Adrenal gland (tissue), 7 donors: Measurements from ENCODE around the gene RPL10L.

- PRO-cap, 3 experiments, result no peak in any of the 3 experiments
- RAMPAGE, long total RNA, 4 experiments, result no peak in any of the 4 experiments
- RRBS, result no CpG with 5 or more reads among the region's 34 CpGs
These were observed at the start of gene RPL10L for GRCh38 chr14:46651562-46652054. Gene RPL10L, minus strand, starts transcription at chr14:46651781.

DNA sequence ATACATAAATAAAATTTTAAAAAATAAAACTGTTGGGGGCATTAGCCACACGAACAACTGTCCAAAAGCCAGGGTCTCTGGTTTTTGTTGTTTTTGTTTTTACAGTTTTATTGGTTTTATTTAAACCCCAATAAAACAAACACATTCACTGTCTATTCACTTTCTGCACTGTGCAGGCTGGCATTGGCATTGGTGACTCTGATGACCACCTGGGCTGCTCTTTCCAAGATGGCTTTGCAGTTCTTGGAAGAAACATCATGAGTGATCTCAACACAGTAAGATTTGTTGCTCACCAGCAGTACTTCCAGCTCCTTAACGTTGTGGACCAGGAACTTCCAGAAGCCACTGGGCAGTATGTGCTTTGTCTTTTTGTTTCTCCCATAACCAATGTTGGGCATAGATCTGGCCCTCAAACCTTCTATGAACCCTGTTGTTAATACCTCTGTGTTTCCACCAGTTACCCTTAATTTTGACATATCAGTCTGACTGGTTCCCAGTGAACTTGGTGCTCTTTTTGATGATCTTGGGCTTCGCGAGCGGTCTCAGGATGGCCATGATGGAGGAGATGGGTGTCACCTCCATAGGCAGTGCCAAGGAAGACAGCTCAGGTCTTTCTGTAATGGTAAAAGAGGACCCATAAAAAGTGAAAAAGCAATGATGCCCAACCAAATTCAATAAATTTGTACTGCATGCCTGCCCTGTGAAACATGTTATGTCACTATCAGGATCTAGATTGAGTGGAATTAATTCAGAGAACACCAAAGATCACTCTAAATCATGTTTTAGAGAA, 8.7 kb downstream of the RPS29 start:
- PRO-cap, 3 experiments, result no peak in any of the 3 experiments
- RAMPAGE, long total RNA, 4 experiments, result no peak in any of the 4 experiments
- RRBS, result no CpG with 5 or more reads among the region's 5 CpGs

GRCh38 chr14:49622065-49623322, 1.9 kb downstream of the MGAT2 start:
- PRO-cap, 3 experiments, result peak in 1 of 3 experiments; most common plus-strand start chr14:49622286 (in 1); most common minus-strand start chr14:49622194 (in 1)
- RAMPAGE, long total RNA, 4 experiments, result start-site peak on the plus strand in 1 of 4 experiments, at chr14:49622595-49622870 at its widest, 28 reads per replicate
- RRBS, result no CpG with 5 or more reads among the region's 5 CpGs

GRCh38 chr14:49837796-49838358, 14.7 kb downstream of the NEMF start:
- PRO-cap, 3 experiments, result no peak in any of the 3 experiments
- RAMPAGE, long total RNA, 4 experiments, result no peak in any of the 4 experiments
- RRBS, result no CpG with 5 or more reads among the region's 4 CpGs

- PRO-cap, 3 experiments, result no peak in any of the 3 experiments
- RAMPAGE, long total RNA, 4 experiments, result no peak in any of the 4 experiments
- RRBS, result no CpG with 5 or more reads among the region's 10 CpGs
These were observed 53.6 kb downstream of the ARF6 start for GRCh38 chr14:49946312-49947134.

- PRO-cap, 3 experiments, result no peak in any of the 3 experiments
- RAMPAGE, long total RNA, 4 experiments, result no peak in any of the 4 experiments
- RRBS, result no CpG with 5 or more reads among the region's 7 CpGs
These were observed 92.8 kb downstream of the VCPKMT start for GRCh38 chr14:50023451-50024161.

GRCh38 chr14:50038441-50039507, 77.6 kb downstream of the VCPKMT start:
- PRO-cap, 3 experiments, result peak in 2 of 3 experiments; most common minus-strand start chr14:50038637 (in 2)
- RAMPAGE, long total RNA, 4 experiments, result no peak in any of the 4 experiments
- RRBS, result no CpG with 5 or more reads among the region's 8 CpGs

- PRO-cap, 3 experiments, result no peak in any of the 3 experiments
- RAMPAGE, long total RNA, 4 experiments, result no peak in any of the 4 experiments
- RRBS, result no CpG with 5 or more reads among the region's 1 CpG
These were observed 58.3 kb downstream of the VCPKMT start for GRCh38 chr14:50057943-50058631.

DNA sequence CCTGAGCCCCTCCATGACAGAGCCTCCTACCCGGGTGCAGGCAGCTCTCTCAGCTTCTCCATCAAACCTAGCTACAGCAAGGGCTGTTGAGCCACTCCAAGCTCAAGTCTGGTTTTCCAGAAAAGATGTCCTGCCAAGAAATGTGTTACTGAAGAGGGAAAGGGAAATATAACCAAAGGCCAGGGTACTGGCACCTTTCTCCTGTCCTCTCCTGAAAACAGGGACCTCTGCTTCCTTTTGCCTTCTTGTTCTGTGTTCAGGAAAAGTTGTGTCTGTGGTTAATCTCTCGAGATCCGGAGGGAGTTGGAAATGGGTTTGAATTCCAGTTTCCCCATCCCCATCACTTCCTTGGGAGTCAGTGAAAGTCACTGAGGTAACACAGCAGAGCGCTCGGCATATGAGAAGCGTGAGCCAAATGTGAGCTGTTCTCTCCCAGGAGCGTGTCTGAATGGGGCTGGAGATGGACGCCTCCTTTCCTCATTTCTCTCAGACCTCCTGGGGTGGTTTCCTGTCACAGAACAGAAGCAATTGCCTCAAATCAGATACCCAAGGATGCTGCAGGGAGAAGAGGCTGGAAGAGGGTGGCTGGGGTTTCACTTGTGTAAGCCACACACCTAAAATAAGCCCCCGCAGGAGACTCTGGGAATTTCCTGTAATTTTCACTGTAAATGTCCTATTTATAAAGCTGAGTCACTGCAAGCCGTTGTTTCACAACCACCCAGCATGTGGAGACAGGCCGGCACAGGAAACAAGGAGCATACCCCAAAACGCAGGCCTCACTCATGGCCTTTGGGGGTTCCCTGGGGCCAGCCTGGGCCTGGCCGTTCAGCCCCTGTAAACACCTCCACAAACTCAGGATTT, 55.6 kb downstream of the VCPKMT start:
- PRO-cap, 3 experiments, result peak in 2 of 3 experiments; most common plus-strand start position 711 of the sequence (in 1); most common minus-strand start position 446 of the sequence (in 1)
- RAMPAGE, long total RNA, 4 experiments, result no peak in any of the 4 experiments
- RRBS, result no CpG with 5 or more reads among the region's 13 CpGs

- PRO-cap, 3 experiments, result no peak in any of the 3 experiments
- RAMPAGE, long total RNA, 4 experiments, result no peak in any of the 4 experiments
- RRBS, result no CpG with 5 or more reads among the region's 8 CpGs
These were observed 20.6 kb downstream of the VCPKMT start for GRCh38 chr14:50095693-50096314.

DNA sequence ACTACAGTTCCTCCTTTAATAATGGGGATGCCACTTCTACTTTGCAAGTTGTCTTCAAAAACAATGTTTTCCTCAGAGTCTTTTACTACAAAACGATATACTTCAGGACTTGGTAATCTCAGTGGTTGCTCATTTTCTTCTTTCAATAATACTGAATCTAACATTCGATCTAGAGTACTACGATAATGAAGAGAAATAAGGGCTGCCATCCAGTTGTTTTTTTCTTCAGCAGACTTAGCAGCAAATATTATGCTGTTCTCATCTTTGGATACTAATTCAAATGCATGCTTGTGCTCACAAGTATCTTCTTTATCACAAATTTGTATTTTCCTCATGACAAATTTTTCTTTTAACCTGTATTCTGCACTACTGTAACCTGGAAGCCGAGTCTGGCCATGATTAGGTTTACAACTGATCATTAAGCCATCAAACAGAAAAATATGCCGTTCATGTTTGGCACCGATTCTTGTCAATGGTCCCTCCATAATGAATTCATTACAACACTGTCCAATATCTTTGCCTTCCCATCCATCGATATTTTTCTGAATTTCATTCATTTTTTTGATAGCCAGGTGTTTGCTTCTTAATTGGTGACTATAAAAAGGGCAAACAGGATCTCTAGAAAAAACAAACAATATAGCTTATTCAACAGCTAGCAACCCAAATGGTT, 43.2 kb upstream of the VCPKMT start:
- PRO-cap, 3 experiments, result no peak in any of the 3 experiments
- RAMPAGE, long total RNA, 4 experiments, result no peak in any of the 4 experiments
- RRBS, result no CpG with 5 or more reads among the region's 7 CpGs

DNA sequence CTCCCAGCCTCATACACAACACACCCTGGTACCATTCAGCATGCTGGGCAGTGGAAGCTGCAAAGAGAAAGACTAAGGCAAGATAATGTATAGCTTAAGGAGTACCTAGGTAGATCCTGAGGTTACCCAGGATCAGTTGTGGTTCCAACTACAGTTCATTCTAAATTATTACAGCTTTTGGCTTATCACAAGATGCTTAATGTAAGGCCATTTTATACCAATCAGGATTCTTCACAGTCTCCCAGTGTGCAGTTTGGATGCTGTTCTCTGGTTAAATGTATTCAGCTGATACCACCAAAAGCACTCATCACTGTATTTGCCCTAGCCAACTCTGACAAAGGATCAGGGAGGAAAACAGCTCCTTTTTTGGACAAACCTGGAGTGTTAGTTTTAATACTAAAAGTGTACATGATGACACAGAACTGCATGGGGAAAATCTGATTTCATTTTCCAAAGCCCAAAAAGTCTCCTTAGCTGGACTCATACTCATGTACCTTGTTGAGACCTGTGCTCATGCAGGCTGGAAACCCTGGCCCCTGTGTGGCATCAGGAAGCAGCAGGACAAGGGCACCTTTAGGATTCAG, 19.5 kb downstream of the DMAC2L start:
- PRO-cap, 3 experiments, result no peak in any of the 3 experiments
- RAMPAGE, long total RNA, 4 experiments, result no peak in any of the 4 experiments

DNA sequence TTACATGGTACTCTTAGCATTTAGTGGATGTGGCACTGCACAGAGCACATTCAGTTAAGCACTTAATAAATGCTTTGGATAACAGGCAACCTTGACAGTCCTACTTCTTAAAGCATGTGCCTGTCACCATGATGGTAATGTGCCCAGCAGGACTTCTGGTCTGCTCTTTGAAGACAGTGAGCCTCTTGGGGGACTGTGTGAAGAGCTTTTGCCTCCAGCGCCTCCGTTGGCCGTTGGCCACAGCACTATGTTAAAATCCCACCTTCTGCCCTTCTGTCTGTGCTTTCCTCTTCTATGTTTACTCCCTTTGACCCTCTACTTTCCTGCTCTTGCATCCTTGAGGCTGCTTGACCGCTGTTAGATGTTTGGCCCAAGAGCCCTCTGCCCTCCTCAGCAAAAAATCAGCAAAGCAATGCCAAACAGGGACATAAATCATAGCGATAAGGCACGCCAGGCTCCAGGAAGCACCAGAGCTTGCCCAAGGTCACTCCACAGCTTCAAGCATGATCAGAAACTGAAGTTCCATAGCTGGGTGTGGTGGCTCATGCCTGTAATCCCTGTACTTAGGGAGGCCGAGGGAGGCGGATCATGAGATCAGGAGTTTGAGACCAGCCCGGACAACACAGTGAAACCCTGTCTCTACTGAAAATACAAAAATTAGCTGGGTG, 8.3 kb downstream of the CDKL1 start:
- PRO-cap, 3 experiments, result peak in 1 of 3 experiments; most common plus-strand start position 527 of the sequence (in 1)
- RAMPAGE, long total RNA, 4 experiments, result no peak in any of the 4 experiments
- RRBS, result no CpG with 5 or more reads among the region's 9 CpGs

GRCh38 chr14:50417948-50418362, 21.3 kb upstream of the CDKL1 start:
- PRO-cap, 3 experiments, result no peak in any of the 3 experiments
- RAMPAGE, long total RNA, 4 experiments, result no peak in any of the 4 experiments
- RRBS, result no CpG with 5 or more reads among the region's 3 CpGs

DNA sequence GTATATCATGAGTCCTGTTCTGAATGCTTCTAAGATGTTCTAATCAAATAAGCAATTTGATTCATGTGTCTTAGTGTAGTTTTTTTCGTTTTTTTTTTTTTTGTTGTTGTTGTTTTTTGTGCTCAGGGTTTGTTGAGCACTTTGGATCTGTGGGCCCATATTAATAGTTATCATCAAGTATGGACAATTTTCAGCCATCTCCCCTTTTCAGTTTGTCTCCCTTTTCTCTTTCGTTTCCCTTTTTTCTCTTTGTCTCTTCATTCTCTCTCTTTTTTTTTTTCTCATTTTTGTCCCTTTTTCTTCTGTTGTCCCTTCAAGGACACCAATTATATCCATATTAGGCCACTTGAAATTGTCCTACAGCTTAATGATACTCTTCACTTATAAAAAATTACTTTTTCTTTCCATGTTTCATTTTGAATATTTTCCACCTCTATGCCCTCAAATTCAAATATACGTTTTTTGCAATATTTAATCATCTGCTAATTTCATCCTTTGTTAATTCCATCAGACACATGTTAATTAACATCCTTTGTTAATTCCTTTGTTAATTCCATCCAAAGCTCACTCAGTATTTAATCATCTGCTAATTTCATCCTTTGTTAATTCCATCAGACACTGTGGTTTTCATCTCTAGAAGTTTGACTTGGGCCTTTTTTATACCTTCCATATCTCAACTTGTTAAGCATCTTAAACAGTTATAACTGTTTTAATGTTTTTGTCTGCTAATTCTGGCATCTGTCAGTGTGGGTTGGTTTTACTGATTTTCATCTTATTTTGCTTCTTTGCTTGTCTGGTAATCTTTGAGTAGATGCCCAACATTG, 53.2 kb downstream of the MAP4K5 start:
- PRO-cap, 3 experiments, result no peak in any of the 3 experiments
- RAMPAGE, long total RNA, 4 experiments, result no peak in any of the 4 experiments
- RRBS, result no CpG with 5 or more reads among the region's 3 CpGs

- PRO-cap, 3 experiments, result no peak in any of the 3 experiments
- RAMPAGE, long total RNA, 4 experiments, result no peak in any of the 4 experiments
- RRBS, result no CpG with 5 or more reads among the region's 5 CpGs
These were observed 76.5 kb downstream of the NIN start for GRCh38 chr14:50754189-50755085.

GRCh38 chr14:50935420-50935909, 8.8 kb downstream of the PYGL start:
- PRO-cap, 3 experiments, result no peak in any of the 3 experiments
- RAMPAGE, long total RNA, 4 experiments, result no peak in any of the 4 experiments
- RRBS, result no CpG with 5 or more reads among the region's 3 CpGs

DNA sequence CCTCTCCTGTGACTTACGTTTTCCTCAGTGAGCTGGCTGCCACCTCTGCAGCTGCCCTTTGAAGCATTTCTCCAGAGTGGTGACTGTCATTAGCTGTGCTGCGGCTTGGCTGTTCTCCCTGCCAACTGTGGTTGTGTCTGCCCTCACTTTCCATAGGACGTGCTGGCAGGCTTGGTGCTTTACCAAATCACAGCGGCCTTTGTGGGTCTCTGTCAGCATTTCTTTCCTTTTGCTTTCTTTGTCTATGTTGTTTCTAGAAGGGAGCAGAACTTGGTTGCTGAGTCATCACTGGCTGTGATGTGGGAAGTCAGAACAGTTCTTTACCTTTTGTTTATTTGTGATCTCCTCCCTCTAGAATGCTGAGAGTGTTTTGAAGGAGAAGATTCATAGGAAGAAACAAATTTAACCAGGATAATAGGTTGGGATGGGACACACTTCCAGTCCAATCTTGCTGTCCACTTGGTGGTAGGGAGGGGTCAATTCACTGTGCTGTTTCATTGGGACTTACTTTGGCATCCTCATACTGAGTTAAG, 88.1 kb downstream of the TMX1 start:
- PRO-cap, 3 experiments, result no peak in any of the 3 experiments
- RAMPAGE, long total RNA, 4 experiments, result start-site peak on the minus strand in 1 of 4 experiments, centred at position 250 of the sequence, 6 reads per replicate
- RRBS, result no CpG with 5 or more reads among the region's 4 CpGs

DNA sequence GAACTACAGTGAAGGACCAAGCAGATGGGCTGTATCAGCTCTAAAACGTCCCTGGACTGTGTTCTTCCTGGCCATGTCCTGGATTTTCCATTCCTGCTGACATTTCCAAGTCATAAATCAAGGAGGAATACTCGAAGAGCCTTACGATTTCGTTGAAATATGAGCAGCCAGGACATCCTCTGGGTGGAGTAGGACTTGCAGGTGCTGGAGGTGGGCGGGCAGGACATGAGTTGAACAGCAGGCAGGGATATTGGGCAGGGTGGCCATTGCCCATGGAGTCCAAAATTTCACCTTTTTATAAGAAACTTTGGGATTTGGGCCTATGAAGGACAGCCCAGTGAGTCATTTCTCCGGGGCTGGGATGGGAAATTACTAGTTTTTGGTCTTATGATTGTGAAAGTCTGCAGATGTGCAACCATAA, 88.8 kb downstream of the TMX1 start:
- PRO-cap, 3 experiments, result no peak in any of the 3 experiments
- RAMPAGE, long total RNA, 4 experiments, result start-site peak on the minus strand in 1 of 4 experiments, centred at position 307 of the sequence, 5 reads per replicate
- RRBS, result no CpG with 5 or more reads among the region's 6 CpGs

GRCh38 chr14:51396179-51396826, 156.3 kb downstream of the TMX1 start:
- PRO-cap, 3 experiments, result no peak in any of the 3 experiments
- RAMPAGE, long total RNA, 4 experiments, result no peak in any of the 4 experiments
- RRBS, result no CpG with 5 or more reads among the region's 11 CpGs